ENCODE results near the gene FAT1.

DNA sequence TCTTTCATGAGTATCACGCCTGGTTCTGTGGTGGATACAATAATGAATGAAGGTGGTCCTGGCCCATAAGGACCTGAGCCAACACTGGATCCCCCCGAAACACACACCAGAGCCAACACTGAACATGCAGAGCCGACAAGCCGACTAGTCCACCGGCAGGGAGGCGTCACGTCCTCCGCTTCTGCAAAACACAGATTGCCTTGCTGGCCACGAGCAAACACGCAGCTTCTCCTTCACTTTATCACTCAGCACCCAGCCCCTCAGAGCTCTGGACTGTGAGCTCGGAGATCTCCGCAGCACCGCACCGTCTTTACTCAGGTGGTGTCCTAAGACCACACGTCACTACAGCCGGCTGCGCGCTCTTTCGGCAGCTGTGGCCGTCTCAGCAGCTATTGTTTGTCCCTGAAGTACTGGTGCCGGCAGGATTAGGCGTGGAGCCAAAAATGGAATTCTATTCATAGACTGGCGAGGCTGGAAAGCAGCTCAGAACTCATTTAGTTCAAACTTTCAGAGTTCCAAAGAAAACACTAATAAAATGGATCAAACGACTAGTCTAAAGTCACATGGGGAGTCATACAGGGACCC, 72.0 kb downstream of the FAT1 start:
- RRBS, result 85% methylated on average over 6 of the region's 24 CpGs

DNA sequence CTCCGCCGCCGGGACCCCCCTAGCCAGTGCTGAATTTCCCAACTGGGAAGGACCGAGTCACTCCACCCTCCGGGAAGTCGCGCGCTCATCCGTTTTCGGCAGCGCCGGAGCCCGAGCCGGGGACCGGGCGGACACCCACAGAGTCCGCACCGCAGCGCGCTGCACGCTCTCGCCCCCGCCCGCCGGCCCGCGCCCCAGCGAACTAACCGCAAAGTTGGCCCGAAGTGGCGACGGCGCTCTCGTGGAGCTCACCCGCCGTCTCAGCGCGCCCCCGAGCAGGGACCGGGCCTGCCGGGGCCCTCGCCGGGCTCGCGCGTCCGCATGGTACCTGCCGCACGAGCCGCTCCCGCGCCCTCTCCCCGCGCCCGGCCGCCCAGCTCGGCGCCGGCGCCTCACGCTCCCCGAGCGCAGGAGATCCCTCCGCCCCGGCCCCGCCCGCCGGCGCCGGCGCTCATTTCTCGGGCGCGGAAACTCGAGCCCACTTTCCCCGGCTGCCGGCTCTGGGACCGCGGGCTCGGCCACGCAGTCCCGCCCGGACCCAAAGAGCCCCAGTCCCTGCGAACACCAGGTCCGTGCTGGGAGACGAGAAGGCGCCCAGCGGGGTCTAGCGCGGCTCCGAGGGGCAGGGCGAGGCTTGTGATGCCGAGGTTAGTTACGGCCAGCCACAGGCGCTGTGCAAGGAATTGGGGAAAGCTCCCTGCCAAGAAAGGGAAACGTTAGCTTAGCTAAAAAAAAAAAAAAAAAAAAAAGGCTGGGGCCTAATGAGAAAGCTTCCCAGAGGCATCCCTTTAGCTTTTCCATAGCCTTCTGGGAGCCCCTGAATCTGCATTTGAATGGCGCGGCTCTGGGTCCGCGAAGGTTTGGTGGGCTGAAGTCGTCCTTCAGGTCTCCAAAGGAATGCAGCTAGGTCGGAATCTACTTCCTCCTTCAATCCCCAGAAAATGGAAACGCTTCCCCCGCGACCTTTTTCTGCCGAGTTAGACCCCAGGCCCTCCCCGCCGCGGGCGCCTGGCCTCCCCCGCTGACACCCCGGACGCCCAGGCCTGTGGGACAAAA, at the start of gene FAT1:
Gene FAT1 (minus strand): TSS at position 400 of the 1,056 bp plus-strand sequence.
- RRBS, result 13% methylated on average over 45 of the region's 113 CpGs

DNA sequence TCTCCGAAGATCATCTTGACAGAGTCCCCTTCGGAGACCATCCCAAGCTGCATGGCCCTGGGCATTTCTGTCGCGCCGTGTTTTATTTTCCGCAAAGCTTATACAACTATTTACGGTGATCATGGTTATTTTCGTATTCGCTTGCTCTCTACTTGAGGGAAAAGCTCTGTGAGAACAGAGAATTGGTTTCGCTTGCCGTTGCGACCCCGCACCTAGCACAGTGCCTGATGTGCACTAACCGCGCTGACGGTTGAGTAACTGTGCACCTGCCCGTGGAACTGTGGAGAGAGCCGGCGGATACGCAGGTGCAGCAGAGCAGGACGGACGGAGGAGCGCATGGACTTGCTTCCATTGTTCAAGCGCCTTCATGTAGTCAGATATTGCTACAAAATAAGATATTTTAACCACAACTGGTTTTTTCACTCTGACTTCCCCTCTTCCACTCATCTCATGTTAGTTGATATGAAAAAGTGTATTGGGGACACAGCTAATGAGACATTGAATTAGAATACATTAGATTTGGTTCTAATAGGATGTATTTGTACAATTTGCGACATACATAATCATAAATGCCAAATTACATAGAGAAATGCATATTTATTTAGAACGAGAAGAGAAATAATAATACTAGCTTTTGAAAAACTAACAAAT, 416.2 kb downstream of the TRIML1 start:
- RRBS, result no CpG with 5 or more reads among the region's 26 CpGs

- RRBS, result no CpG with 5 or more reads among the region's 4 CpGs
These were observed 837.4 kb downstream of the TRIML1 start for GRCh38 chr4:188976520-188977222.

- RRBS, result no CpG with 5 or more reads among the region's 9 CpGs
These were observed 219.2 kb upstream of the FRG1 start for GRCh38 chr4:189721388-189722011.